Smooth muscle cell (in vitro differentiated cells): ENCODE data around the genes SFT2D3 and MZT2B.

GRCh38 chr2:127660241-127660499 is 14.2 kb downstream of the GPR17 start:
- RAMPAGE, long total RNA, result no peak

DNA sequence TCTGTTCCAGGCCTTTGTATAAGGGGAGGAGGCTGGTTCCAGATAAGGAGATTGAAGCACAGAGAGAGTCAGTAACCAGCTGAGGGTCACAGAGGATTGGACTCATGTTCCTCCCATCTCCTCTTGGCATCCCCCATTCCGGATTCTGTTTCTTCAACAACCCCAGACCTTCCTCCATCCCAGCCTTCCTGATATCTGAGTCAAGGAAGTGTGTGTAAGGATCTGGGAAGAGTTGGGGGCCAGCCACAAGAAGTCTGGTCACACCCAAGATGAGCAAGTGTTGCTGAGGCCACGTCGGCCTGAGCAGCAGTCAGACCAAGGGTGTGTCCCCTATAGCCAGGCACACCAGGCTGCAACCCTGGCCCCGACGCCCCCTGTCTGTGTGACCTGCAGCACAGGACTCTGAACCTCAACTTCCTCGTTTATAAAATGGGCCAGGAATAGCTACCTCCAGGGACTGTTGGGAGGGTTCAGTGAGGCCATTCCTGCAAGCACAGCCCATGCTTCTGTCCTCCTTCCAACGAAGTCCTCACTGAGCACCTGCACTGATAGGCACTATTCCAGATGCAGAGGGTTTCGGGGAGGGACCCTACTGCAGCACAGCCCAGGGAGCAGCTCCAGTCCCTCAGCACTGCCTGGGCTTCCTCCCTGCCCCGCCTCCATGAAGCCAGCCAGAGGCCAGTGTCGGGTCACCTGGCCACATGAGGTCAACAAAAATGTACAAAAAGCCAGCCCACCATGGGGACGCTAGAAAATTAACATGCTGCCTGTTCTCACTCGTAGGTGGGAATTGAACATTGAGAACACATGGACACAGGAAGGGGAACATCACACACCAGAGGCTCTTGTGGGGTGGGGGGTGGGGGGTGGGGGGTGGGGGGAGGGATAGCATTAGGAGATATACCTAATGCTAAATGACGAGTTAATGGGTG is 13.3 kb downstream of the LIMS2 start:
- RAMPAGE, long total RNA, result no peak

GRCh38 chr2:127663674-127664461 is 11.5 kb downstream of the LIMS2 start:
- RAMPAGE, long total RNA, result no peak

DNA sequence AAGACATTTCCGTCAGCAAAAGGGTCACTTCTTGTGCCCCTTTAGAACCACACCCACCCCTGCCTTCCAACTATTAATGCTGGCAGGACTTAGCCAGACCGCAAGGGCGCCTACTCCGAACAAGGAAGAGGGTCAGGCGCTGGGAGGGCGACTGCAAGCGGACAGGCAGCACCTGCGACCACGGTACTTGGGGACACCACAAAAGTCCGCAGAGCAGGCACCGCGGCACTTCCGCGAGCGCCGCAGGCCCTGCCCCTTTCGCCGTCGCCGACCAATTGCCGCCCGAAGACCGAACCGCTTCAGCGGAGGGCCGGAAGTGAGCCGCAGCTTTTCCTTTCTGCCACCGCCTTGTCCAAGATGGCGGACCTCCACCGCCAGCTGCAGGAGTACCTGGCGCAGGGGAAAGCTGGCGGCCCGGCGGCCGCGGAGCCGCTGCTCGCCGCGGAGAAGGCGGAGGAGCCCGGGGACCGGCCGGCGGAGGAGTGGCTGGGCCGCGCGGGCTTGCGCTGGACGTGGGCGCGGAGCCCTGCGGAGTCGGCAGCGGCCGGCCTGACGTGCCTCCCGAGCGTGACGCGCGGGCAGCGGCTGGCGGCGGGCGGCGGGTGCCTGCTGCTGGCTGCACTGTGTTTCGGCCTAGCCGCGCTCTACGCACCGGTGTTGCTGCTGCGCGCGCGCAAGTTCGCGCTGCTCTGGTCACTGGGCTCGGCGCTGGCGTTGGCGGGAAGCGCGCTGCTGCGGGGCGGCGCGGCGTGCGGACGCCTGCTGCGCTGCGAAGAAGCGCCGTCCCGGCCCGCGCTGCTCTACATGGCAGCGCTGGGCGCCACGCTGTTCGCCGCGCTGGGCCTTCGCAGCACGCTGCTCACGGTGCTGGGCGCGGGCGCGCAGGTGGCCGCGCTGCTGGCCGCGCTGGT is at the start of gene SFT2D3:
SFT2D3 (plus strand) TSS at position 326 of the 911 bp plus-strand sequence.
- RAMPAGE, long total RNA, result no peak

GRCh38 chr2:127862085-127862719 is 4.2 kb upstream of the POLR2D start:
- RAMPAGE, long total RNA, result no peak

GRCh38 chr2:128189477-128190070 is 98.6 kb downstream of the UGGT1 start:
- RAMPAGE, long total RNA, result no peak

DNA sequence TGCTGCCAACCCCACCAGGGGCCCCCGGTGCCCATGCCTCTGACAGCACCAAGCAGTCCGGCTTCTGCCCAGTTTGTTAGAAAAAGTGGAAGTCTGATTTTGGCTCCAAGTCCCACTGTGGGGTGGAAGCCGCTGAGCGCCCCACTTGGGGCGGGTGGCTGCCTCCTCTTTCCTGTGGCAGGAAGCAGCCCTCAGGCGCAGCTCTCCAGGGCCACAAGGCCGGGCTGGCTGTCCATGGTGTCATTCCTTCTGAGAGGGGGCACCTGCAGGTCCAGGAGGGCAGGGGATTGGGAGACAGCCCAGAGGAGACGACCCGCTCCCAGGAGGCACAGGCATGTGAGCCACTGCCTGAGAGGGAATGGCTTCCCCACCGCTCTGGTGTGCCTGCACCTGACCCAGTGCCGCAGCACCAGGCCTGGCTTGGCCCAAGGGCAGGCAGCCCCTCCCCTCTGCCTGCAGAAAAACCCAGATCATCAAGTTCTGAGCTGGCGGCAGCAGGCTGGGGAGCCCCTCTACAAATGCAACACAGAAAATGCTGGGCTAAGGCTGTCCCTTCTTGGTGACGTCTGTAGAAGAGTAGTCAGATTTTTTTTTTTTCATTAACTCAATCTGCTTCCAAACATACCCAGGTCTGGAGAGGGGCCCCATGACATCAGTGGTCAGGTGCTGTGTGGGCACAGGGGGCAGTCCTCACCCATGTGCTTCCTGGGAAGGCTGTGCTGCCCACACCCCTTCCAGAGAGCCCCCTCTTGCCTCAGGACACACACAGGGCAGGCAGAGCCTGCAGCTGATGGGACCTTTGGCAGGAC is 38.4 kb downstream of the HS6ST1 start:
- RAMPAGE, long total RNA, result no peak

DNA sequence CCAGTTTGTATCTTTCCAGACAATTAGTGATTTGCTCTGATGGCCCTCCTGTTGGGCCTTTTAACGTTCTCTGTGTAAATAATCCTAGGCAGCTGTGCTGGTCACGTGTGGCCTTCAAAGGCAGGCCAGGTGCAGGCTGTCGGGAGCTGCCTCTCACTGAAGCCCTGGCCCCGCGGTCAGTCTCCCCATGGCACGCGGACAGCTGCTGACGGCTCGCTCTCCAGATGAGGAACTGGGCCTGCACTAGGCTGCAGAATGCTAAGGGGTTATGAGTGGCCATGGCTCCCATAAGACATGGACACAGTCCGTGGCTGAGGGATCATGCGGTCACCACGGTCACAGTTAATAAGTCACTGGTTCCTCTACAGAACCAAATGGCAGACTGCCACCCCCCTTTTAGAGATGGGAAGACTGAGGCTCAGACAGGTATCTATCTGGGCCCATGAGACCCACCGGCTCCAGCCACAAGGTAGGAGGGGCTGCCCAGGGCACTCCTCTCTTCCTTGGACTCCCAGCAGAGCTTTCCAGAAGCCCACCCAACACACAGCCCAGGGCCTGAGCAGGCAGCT is 9.0 kb downstream of the HS6ST1 start:
- RAMPAGE, long total RNA, result no peak

DNA sequence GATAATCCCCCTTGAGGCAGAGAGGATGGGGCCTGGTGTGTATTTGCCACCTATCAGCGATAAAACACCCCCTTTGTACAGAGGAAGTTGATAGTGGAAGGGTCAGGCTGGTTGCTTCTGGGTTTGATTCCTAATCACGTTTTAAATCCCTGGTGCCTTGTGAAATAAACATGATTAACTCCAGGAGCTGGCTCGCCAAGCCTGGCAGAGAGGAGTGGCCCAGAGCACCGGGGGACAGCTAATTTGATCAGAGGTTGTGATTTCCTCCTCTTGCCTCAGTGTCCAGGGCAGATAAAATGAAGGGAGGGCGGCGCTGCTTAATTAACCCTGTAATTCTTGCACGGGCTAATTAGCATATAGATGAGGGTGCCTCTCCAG is 106.1 kb upstream of the HS6ST1 start:
- RAMPAGE, long total RNA, result no peak

DNA sequence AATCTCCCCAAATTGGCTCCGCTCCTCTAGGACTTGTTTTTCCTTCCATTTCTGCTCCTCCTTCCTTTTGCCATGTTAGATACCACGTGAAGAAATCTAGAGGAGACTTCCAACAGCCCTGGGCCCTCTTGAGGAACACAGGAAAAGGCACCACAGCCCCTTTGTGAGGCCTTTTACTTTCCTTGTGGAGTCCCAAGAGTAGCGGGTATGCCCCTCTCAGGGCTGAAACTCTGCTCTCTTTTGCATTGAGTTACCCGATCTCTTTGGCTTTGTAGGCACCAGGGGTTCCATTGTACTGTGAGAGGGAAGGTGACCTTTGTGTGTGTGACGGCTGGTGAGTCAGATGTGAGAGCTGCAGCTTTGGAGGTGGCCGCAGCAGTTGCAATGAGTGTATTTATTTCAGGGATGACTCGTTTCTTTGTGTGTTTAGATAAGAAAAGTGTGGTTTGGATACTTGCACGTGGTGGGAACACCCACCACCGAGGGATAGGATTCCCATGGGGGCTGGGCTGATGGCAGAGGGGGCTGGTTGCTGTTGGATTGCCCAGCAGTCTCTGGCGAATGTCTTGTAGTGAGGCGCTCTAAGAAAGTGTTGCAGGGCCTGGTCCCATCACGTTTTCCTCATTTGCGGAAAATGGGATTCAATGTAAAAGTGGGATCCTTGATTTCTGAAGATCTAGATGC is 218.5 kb upstream of the HS6ST1 start:
- RAMPAGE, long total RNA, result no peak

DNA sequence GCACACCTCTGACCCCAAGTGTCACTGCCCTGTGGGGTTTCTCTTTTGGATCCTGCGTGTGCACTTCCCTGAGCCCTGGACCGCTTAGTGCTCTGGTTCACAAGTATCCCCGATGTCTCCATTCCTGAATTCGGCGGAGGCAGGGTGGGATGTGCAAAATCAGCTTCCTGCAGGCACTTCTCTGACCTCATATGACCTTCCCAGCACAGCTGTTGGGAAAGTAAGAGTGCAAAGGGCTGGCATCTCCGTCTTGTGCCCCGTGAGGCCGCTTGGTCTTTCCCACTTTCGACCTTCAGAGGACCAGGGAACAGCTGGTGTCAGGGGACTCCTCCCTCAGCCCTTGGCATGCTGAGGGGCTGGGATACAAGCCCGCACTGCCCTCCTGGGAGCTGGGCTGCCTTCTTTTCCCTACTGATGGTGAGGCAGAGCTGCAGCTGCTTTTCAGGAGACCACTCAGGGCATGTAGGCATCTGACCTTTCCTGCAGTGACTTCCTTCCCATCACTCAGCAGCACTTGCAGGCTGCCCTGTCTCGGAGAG is 277.1 kb upstream of the HS6ST1 start:
- RAMPAGE, long total RNA, result no peak

DNA sequence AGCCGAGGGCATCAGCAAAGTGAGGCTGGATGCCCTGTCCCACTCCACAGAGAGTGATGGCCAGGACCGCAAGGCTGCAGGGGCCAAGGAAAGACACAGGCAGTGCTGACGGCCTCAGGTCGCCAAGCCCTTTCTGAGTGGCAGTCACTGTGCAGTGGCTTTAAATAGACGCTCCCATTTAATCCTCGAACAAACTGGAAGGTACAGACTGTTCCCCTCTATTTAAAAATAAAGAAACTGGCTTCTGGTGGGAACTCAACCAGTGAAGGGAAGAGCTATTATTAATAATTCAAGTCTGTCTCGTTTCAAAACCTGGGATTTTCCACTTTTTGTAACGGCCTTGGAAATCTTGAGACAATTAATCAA is 644.7 kb upstream of the RAB6C start:
- RAMPAGE, long total RNA, result no peak

DNA sequence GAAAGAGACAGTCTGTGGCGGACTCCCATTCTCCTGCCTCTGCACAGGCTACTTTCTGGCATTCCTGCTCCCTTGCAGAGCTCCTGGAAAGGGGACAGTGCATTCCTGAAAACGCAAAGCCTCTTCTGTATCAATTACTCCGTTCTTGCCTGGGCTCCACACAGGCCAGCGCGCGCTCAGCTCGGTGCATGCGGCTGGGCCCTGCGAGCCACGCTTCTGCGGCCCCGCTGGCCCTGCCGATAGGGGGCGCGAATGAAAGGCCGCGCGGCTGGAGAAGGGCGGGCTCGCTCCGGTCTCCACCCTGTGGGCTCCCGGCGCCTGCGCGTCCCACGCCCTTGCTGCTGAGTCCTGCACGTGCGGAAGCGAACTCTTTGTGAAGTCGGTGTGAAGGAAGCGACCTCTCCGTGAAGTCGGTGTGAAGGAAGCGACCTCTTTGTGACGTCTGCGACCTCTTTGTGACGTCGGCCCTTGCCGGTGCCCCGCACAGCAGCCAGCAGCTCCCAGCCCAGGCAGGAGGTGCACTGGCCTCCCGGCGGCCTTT is 392.1 kb upstream of the RAB6C start:
- RAMPAGE, long total RNA, result no peak

DNA sequence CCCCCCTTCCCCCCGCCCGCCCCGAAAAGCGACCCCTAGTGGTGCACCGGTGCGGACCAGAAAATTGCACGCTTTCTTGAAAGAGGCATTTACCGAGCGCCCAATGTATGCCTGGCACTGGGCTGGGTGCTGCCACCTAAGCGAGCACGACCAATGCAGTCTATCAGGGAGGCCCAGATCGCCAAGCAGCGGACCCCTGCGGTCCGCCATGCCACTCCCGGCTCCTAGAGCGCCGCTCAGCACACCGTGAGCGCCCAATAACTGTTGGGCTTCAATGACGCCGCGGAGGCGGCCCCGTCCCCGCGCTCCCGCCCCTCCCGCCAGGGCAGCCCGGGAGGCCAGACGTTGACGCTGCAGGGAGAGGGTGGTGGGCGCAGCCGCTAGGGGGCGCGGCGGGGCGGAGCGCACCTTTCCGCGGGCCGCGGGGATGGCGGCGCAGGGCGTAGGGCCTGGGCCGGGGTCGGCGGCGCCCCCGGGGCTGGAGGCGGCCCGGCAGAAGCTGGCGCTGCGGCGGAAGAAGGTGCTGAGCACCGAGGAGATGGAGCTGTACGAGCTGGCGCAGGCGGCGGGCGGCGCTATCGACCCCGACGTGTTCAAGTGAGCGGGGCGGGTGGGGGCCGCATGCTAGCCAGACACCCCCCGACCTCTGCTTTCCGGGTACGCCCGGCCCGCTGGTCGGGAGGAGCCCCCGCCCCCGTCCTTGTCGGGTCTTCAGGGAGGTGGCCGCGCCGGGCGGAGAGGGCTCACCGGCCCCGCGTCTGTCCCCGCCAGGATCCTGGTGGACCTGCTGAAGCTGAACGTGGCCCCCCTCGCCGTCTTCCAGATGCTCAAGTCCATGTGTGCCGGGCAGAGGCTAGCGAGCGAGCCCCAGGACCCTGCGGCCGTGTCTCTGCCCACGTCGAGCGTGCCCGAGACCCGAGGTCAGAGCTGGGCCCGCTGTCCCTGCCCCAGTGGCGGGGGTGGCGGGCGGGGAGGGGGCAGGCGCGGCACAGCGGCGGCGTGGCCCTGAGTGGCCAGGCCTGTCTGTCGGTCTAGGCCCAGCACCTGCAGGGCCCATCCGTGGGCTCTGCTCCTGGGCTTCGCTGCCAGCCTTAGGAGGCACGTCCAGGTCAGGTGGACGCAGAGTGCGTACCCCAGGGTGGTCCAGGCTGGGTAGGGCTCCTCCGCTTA is at the start of gene MZT2B:
MZT2B (plus strand) TSS at position 407 of the 1,170 bp plus-strand sequence.
- RAMPAGE, long total RNA, result no peak

GRCh38 chr2:130189070-130189504 is 7.0 kb downstream of the MZT2B start:
- RAMPAGE, long total RNA, result no peak

DNA sequence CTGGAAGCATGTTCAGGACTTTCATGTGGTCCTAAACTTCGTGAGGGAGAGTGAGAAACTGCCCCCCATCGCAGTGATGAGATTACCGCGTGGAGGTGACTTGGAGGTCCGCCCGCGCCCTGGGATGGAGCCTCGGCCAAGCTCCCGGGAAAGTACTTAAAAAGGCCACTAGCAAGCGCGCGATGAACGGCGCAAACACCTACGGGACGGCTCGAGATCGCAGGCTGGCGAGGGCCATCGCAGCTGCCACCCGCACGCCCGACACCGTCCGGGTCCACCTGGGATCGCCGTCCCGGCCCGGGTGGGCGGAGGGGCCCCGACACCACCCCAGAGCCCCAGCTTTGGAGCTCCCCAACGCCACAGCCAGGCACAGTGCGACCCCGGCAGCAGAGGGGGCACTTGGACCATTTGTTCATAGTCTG is 53.6 kb downstream of the CCDC115 start:
- RAMPAGE, long total RNA, result no peak

DNA sequence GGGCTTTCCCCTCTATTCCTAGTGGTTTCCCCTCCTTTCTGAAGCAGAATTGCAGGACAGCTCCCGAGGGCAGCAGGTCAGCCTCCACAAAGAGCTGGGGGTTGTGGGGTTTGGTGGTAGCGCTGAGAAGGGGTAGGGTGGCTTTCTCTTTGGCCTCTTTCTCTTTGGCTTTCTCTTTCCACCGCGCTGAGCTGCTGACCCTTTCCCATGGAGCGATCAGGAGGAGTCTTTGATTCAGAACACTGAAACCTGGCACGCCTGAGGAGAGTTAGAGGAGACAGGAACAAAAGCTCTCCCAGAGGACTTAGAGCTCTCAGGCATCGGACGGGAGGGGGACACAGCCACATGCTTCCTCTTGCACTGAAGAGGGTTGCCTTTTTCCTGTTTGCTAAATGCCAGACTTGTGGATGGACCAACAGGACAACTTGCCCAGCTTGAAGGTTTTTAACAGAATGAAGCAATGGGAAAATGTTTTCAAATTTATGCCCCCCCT is 3.7 kb upstream of the PTPN18 start:
- RAMPAGE, long total RNA, result no peak

DNA sequence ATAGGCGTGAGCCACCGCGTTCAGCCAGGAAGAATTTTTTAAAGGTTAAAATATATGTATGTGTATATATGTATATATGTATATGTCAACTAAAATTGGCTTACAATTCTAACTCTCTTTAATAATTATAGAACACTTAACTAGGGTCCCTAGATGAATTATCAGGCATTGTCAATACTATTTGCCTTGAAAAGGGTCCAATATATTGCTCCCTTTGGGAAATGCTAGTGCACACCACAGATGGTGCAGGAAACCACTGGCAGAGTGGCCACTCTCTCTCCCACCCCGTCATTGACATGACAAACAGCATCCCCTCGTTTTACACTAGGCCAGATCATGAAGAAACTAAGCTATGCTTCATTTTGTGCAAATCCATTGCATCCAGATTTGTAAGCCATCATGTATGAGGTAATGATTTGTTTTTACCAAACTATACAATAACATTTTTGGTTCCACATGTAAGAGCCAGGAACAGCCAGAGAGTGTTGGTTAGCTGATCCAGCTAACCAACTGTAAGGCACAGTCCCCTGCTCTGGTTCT is 29.4 kb downstream of the PTPN18 start:
- RAMPAGE, long total RNA, result no peak

- RAMPAGE, long total RNA, result no peak
These were observed 35.3 kb upstream of the GPR148 start for GRCh38 chr2:130693489-130694030.

- RAMPAGE, long total RNA, result no peak
These were observed 1.5 kb upstream of the GPR148 start for GRCh38 chr2:130727107-130728027.